ENCODE data around the genes FAM163A and CEP350.

GRCh38 chr1:178965490-178965748 lies 60.3 kb upstream of the FAM20B start:
- PRO-cap: no peak

DNA sequence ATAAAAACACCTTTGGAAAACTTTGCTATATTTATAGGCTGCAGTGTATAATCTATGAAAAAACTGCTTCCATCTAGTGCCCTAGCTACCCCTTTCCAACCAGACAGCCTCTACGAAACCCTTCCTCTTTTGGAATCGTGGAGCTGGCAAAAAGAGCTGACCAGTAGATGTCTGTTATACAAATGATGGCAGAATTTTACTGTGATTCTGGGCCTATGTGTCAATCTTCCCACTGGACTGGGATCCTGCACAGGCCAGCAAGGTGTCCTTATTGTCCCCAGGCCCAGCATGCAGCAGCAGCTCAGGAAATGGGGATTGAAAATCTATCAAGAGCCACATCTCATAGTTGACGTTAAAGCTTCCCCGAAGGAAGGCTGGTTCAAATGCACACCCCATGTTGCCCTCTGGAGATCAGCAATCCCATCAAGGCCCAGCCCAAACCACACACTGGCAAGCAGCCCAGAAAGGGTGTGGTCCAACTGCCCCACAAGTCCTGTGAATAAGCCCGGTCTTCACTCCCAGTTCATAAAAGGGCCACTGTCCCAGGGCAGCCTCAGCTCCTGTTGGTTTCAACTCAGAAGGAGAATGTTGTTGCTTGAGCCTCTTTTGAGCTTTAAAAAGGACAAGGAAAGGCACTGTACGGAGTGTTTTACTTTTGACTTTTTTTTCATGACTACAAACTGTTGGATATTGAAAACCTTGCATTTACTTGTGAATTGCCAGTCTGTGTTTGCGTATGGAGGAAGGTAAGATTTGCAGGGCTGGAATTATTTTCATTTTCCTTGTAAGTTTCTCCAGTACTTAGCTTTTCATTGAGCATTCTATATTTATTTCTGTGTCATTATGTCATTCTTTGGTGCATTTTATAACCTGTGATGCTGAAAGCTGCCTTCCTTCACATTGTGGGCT lies 8.7 kb upstream of the FAM20B start:
- PRO-cap: no peak

GRCh38 chr1:179017809-179018224 lies 7.9 kb upstream of the FAM20B start:
- PRO-cap: no peak

- PRO-cap: no peak
Observed at GRCh38 chr1:179021886-179022221, 3.8 kb upstream of the FAM20B start.

GRCh38 chr1:179091491-179092582 lies 10.0 kb downstream of the TOR3A start:
- PRO-cap: unidirectional peak, minus-strand start at chr1:179091895

GRCh38 chr1:179094835-179095350 lies 13.0 kb downstream of the TOR3A start:
- PRO-cap: no peak

- PRO-cap: no peak
Observed at GRCh38 chr1:179118522-179119049, 36.7 kb downstream of the TOR3A start.

DNA sequence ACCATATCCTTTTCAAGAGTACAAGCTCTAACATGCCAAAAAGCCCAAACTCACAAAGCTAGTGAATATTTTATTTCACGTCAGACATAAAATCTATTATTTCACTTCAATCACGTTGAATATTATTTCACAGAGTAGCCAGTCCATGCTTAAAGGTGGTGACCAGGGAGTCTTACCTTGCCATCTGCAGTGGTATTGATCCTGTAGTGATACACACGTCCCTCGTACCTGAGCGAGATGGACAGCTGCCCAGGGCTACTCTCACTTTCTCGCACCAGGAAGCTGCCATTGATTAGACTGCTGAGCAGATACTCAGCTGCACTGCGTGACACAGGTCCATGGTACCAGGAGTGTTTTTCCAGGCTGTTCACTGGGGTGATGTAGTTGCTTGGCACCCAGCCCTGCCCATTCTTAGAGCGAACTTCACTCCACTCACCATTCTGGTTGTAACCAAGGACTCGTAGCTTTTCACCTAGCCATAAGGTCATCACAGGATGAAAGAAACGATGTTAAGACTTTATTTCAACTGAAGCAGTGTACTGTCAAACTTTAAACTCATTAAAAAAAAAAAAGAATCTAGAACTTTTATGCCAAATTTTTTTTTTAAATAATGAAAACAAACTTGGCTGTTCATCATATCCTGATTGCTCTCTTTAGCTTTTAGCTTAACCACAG lies 44.5 kb downstream of the TOR3A start:
- PRO-cap: no peak

DNA sequence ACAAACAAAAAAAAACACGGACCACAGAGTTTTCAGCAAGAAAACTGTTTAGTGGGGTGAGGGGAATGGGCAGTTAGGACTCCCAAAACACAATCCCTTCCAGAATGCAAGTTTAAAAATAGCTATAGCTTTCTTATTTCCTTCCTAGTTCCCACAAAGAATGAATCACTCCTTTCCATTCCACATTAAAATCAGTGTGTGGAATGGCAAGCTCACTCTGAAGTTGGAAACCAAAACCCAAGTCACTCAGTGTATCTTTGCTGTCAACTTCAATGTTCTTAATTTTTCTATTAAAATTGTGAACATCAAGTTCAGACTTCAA lies 45.3 kb downstream of the TOR3A start:
- PRO-cap: no peak

GRCh38 chr1:179142696-179143718 lies 61.1 kb downstream of the TOR3A start:
- PRO-cap: no peak

DNA sequence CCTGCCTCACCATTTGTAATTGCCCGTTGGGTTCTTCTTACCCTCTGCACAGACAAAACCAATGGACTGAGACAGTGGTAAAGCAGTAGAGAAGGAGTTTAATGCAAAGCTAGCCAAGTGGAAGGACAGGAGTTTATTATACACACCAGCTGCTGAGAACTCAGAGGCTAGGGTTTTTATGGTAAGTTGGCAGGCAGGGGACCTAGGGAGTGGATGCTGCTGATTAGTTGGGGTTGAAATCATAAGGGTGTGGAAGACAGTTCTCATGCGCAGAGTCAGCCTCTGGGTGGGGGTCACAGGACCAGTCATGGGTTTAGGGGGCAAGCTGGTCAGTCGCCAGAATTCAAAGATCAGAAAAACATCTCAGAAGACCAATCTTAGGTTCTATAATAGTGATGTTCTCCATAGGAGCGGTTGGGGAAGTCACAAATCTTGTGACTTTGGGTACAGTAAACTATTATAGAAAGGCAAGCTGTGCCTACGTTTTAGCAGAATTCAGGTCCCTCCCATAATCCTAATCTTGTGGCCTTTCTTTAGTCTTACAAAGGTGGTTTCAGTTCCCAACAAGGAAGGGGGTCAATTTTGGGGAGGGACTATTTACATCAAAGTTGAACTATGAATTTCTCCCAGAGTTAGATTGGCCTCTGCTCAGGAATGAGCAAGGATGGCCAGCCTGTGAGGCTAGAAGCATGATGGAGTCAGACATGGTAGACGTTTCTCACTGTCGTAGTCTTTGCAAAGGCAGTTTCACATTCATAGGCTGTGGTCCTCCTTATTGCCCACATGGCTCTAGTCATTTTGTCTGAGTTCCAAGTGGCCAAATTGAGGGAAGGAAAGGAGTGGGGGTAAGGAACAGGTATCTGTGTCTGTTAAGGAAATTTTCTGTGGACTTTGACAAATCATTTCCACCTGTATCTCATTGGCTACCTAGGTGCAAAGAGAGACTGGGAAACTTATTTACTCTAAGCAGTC lies 35.5 kb upstream of the AXDND1 start:
- PRO-cap: no peak

GRCh38 chr1:179517313-179517683 lies 58.5 kb downstream of the NPHS2 start:
- PRO-cap: no peak

GRCh38 chr1:179743026-179743653 lies at the start of gene FAM163A:
Gene FAM163A, plus strand, starts transcription at chr1:179743291.
- PRO-cap: no peak

- PRO-cap: no peak
Observed at GRCh38 chr1:179867784-179868405, 9.7 kb downstream of the TOR1AIP2 start.

DNA sequence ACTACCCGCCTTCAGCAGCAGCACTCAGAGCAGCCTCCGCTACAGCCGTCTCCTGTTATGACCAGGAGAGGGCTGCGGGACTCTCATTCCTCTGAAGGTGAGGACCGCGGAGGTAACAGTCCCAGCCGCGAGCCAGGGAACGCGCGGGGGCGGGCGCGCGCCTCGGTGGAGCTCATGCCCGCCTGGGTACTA lies 692 bp downstream of the TOR1AIP1 start:
- PRO-cap: bidirectional peak, plus-strand start at position 85 of the sequence, minus-strand start at position 144 of the sequence

GRCh38 chr1:179885407-179885721 lies 3.3 kb downstream of the TOR1AIP1 start:
- PRO-cap: no peak

DNA sequence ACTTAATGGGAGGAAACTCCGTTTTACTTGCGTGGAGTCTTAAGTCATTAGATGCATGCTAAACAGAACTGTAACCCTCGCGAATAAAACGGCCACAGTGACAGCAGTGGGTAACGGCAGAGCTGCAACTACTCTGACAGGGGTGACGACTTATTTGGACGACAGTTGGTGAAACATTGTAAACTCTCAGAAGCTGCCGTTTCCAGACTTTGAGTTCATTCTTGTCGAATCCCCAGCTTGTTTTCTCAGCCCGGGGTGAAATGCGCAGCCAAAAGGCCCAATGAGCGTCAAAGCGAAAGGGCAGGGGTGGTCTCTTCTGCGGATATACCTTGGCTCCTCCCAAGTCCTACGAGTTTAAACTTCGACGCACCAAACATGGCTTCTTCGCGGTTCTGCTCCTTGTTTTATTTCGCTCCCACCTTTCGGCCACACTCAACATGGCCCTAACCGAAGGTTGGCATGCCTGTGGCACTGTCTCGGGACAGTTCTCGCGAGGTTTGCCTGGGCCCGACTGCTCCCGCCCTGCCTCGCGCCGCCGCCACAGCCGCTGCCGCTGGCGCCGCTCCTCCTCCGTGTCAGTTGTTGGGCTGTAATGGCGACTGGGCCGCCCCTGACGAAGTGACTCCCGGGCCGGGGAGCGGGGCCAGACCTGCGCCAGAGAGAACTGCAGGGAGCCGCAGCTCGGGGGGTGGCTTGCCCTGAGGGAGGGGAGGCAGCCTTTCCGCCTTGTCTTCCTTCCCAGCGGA lies at the start of gene CEP350:
CEP350 (plus strand) TSS at position 578 of the 746 bp plus-strand sequence.
- PRO-cap: bidirectional peak, plus-strand start at position 577 of the sequence, minus-strand start at position 283 of the sequence

DNA sequence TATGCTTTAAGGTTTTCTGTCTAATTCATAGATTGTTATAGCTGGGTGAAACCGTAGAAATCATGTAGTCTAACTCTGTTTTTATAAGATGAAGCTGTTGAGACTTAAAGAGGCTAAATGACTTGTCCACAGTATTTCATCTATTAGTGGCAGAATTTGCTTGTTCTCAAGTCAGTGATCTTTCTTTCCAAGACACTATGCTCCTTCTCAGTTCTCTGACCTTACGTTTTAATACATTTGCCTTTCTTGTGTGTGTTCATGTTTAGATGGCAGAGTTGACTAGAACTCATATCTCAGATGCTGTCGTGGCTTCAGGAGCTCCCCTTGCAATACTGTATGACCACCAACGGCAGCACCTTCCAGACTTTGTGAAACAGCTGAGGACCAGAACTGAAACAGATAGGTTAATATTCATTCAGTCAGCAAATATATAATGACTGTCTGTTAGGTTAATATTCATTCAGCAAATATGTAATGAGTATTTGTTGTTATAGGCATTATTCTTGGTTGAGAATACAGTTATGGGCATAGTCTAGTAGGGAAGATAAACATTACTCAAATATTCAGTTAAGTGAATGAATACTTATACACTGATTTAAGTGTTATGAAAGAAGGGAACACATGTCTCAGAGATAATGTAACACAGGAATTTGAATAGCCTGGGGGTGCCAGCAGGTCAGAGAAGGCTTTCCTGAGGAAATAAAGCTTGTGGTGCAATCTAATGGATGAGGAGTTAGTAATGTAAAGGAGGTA lies 88.4 kb downstream of the CEP350 start:
- PRO-cap: no peak

DNA sequence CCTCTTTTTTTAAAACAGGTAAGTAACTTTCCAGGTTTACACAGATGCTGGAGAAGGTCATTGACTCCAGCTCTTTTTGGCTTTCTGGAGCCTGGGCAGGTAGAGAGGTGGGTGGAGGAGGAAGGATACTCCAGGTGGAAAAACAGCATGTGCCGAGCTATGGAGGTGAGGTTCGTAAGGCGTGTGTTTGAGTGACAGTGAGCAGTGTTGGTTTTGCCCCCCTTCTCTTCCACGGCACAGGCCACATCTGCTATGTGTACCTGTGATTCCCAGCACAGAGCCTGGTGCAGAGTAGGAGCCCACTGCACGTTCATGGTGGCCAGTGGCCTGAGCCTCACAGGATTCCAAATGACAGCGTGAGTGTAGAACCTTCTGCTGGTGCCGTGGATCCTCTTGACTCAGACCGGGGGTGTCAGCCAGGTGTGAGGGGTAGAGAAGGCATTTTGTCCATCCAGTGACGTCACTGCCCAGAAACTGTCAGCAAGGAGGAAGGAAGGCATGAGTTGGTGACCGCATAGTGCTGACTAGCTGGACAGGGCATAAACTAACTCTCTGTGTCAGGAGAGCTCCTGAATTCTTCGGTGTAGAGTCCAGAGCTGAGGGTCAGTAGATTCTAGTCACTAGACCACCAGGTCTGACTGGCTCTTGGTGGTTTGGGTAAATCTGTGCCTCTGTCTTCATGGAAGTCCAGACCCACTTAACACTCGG lies 3.6 kb downstream of the QSOX1 start:
- PRO-cap: no peak

DNA sequence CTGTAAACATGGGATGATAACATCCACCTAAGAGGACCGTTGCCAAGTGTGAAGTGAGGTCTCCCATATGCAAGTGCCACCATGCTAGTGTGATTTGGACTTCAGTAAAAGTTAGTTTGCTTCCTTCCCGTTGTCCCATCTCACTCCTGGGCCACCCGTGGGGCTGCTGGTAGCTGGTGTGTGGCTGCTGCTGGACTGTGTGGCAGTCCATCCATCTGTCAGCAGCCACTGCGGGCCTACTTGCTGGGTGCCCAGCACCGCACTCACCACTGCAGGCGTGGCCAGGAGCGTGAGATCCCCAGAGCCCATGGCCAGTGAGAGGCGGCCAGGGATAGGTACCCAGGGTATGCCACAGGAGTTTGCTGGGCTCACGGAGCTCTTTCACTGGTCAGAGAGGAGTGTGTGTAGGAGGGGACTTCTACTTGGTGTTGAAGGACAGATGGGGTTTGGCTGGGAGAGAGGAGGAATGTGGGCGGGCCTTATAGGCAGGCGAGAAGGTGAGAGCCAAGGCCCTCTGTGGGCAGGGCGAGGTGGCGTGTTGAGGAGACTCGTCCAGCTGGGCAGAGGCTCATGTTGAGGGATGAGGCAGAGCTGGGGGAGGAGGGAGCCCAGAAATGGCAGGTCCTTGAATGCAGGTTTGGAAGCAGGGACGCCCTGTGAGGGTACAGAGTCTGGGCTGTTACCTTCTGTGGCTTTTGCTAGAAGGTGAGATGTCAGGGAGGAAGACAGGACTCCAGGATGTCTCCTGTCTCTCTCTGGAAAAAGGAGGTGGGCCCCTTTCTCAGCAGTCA lies 15.0 kb downstream of the QSOX1 start:
- PRO-cap: no peak